Epithelial cell of alveolus of lung (primary cell): ENCODE data around the genes ANKRD62 and SPIRE1.

- RAMPAGE, long total RNA = no peak
- RRBS = no CpG with 5 or more reads among the region's 3 CpGs
Measured at GRCh38 chr18:11161660-11161916, 12.2 kb upstream of the PIEZO2 start.

GRCh38 chr18:11849577-11850540 is 1.4 kb upstream of the CHMP1B start:
- RAMPAGE, long total RNA = no peak
- RRBS = no CpG with 5 or more reads among the region's 17 CpGs

DNA sequence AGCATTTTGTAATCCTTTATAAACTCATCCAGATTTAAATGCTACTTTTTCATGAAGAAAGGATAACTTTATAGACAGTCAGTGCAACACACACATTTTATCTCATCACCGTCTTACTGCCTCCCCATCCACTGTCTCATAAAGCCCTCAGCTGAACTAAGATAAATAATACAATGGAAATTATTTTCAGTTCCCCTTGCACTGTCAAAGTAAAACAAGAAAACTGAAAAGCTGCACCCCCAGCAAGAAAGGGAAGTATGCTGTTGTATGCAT is 25.1 kb downstream of the MPPE1 start:
- RAMPAGE, long total RNA = no peak
- RRBS = no CpG with 5 or more reads among the region's 1 CpG

- RAMPAGE, long total RNA = no peak
- RRBS = no CpG with 5 or more reads among the region's 14 CpGs
Measured at GRCh38 chr18:12059410-12060200, 34.0 kb upstream of the ANKRD62 start.

DNA sequence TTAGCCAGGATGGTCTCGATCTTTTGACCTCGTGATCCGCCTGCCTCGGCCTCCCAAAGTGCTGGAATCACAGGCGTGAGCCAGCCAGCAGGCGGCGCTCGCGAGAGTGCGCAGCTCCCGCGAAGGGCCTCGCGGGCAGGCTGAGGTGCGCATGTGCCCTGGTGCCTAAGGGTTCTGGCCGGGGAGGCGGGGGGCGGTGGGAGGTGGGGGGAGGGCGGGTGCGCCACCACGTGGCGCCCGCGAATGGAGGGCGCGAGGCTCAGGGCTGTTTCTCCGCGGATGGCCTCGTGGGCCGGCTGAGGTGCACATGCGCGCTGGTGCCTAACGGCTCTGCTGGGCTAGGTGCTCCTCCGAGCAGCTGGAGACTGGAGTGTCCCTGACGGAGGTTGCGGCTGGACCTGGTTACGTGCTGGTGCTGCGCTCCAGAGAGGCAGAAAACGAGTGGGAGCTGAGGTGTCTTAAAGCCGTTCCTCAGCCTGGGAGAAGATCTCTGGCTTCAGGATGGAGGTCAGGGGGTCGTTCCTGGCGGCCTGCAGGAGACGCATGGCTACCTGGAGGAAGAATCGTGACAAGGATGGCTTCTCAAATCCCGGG is at the start of gene ANKRD62:
TSS of gene ANKRD62 (plus strand) at position 327 of the 594 bp plus-strand sequence.
- RAMPAGE, long total RNA = no peak
- RRBS = no CpG with 5 or more reads among the region's 45 CpGs

DNA sequence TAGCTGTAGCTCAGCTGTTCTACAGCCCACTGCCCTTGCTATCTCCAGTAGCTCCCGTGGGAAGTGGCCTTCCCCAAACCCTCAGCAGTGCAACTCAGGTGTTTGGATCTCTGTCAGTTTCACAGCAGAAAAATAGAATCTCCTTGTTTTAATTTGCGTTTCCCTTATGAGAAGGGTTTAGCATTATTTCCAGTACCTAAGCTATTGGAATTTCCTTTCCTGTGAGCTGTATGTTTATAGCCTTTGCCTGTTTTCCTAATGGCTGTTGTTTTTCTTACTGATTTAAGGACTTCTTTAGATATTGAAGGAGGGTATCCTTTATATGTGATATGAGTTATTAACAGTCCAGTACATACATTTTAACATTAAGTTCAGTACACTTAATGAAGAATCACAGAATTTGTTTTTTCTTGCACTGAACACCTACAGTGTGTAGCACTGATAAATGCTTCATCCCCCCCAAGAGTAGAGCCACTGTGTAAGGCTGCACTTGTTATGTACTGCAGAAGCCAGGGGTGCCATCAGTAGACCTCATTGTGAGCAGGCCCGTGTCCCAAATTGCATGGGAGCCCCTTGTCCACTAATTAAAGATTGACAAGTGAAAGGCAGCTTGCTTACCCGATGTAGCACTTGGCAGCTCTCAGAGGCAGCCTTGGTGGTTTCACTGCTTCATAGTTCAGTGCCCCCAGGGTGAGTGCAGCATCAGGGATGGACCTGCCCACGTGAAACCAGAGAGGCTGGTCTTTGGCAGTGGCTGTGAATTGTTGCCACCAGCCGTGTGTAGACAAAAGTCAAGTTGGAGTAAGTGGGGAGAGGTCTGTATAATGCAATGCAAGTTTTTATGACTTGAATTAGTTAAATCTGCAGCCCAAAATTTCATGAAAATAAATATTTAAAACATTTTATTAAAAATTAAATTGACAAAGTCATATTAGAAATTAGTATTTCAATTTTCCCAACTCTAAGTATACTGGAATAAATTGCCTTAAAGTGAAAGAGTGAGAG is 13.1 kb downstream of the TUBB6 start:
- RAMPAGE, long total RNA = no peak
- RRBS = no CpG with 5 or more reads among the region's 6 CpGs

DNA sequence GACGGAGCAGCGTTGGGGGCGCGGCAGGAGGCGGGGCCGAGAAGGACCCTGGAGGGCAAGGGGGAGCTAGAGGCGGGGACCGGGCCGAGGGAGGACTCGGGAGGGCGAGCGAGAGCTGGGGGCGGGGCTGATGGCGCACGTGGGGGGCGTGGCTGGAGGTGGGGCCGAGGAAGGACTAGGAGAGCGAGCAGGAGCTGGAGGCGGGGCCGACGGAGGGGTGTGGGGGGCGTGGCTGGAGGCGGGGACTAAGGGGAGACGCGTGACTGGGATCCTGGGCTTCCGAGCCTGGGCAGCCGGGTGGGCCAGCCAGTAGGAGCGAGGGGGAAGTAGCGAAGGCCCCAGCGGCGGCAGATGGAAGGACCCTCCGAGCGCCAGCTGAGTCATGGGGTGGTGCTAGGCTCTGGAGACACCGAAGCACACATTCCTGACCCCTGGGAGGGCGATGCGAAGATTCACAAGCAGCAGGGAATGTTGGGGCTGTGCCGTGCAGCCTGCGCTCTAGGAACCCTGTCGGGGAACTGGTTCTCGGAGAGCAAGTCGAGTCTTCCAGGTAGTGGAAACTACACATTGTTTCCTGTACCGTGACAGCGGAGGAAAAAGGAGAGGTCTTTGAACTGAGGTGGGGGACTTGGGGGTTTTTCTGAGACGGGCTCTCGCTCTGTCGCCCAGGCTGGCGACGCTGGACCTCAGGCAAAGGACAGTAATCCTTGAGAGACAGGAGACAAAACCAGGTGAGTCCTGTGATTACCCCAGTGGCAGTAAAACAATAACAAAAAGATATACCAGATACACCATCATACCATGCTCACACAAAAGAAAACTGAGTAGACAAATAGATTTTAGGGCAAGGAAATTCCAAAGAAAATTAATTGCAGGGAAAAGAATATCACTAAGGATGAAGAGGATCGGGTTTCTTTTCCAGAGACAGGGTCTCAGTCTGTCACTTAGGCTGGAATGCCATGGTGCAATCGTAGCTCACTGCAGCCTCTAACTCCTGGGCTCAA is 643 bp upstream of the AFG3L2 start:
- RAMPAGE, long total RNA = no peak
- RRBS = 7% methylated on average over 5 of the region's 50 CpGs

GRCh38 chr18:12460759-12461328 is 53.1 kb downstream of the PRELID3A start:
- RAMPAGE, long total RNA = no peak
- RRBS = no CpG with 5 or more reads among the region's 5 CpGs

- RAMPAGE, long total RNA = no peak
- RRBS = no CpG with 5 or more reads among the region's 11 CpGs
Measured at GRCh38 chr18:12645632-12646298, 12.1 kb downstream of the SPIRE1 start.

DNA sequence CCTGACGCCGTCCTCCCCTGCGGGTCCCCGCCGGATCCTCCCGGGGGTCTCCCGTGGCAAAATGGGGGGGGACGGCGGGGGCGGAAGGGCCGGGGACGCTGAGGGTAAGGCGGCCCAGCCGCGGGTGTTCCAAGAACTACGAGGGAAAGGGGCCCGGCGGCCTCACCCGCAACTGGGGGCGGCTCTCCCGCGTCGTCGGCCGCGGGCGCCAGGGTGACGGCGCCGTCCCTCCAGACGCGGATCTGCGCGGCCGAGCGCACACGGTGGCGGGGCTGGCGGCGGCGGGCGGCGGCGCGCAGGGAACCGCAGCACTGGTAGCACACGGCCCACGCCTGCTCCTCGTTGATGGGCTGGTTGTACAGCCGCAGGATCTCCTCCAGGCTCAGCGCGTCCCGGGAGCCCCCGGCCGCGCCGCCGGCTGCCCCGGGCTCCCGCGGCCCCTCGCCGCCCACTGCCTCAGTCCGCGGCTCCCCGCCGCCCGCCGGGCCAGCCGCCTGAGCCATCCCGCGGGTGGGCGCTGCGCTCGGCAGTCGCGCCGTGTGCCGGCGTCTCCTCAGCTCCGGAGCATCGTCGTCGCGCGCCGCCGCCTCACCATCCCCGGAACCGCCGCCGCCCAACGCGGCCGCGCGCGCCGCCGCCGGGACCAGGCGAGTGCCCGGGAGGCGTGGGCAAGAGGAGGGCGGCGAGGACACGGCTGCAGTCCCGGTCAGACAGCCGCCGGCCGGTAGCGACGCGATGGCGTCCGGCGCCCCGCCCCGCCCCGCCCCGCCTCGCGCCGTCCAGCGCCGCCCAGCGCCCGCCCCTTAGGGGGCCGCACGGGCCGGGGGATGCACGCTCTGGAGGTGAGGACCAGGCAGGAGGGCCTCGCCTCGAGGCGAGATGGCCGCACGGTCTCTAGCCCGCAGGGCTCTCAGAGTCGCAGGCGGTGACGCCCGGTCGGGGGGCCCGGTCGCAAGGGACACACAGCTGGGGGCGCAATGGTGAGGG is at the start of gene SPIRE1:
TSS of gene SPIRE1 (minus strand) at position 744 of the 987 bp plus-strand sequence.
- RAMPAGE, long total RNA = no peak
- RRBS = 2% methylated on average over 68 of the region's 146 CpGs

- RAMPAGE, long total RNA = no peak
- RRBS = no CpG with 5 or more reads among the region's 6 CpGs
Measured at GRCh38 chr18:12995456-12996110, 4.4 kb downstream of the CEP192 start.

DNA sequence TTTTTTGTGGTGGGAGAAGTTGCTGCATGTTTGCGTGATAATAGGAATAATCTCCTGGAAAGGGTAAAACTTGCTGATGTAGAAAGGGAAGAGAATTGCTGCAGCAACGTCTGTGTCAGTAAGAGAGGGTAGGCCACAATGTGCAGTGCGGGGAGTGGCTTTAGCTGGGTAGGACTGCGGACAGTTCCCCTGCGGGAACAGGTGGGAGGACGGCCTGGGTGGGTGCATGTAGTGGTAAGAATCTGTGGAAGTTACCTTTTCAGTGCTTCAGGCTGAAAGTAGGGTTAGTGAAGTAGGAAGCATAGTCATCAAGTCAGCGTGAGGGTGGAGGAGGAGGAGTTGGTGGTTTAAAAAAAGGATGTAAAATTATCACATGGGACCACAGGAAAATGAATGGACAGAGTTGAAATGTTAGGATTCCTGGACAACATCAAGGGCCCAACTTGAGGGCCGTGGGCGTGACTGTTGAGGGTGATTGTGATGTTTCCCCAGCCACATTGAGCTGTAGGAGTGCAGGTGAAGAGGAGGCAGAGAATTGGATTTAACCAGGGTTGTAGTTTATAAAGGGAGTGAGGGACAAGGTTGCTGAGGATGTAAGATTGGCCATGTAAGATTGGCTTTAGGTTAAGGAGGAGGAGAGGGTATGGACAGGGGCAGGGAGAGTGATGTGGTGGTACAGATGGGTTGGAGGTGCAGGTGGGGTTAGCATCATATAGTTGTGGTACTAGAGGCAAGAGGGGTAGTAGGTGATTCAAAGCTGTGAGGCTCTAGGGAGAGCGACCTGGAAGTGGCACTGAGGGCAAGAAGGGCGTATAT is 13.4 kb downstream of the CEP192 start:
- RAMPAGE, long total RNA = no peak
- RRBS = no CpG with 5 or more reads among the region's 11 CpGs

GRCh38 chr18:13136537-13137083 is 82.0 kb upstream of the LDLRAD4 start:
- RAMPAGE, long total RNA = no peak
- RRBS = 2% methylated on average over 40 of the region's 54 CpGs

DNA sequence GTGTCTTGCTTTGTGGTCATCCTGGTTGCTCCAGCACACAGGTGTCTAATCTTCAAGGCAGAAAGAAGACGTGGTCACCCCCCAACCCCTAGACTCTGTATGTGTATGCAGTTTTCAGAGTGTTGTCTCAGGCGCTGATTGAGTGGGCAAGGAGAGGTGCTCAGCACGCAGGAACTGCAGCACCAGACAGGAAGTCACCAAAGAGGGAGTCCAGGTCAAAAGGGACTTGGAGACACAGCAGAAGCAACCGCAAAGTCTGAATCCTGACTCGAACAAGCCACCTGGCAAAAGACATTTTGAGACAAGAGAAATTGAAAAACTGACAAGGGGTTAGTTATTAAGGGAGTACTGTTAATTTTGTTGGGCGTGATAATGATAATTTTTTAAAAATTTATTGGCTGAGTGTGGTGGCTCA is 79.8 kb upstream of the LDLRAD4 start:
- RAMPAGE, long total RNA = no peak
- RRBS = no CpG with 5 or more reads among the region's 6 CpGs

GRCh38 chr18:13176942-13177276 is 41.7 kb upstream of the LDLRAD4 start:
- RAMPAGE, long total RNA = no peak
- RRBS = no CpG with 5 or more reads among the region's 12 CpGs

- RAMPAGE, long total RNA = no peak
- RRBS = no CpG with 5 or more reads among the region's 8 CpGs
Measured at GRCh38 chr18:13220446-13221072, 2.0 kb downstream of the LDLRAD4 start.

GRCh38 chr18:13261655-13262199 is 43.2 kb downstream of the LDLRAD4 start:
- RAMPAGE, long total RNA = no peak
- RRBS = no CpG with 5 or more reads among the region's 19 CpGs

DNA sequence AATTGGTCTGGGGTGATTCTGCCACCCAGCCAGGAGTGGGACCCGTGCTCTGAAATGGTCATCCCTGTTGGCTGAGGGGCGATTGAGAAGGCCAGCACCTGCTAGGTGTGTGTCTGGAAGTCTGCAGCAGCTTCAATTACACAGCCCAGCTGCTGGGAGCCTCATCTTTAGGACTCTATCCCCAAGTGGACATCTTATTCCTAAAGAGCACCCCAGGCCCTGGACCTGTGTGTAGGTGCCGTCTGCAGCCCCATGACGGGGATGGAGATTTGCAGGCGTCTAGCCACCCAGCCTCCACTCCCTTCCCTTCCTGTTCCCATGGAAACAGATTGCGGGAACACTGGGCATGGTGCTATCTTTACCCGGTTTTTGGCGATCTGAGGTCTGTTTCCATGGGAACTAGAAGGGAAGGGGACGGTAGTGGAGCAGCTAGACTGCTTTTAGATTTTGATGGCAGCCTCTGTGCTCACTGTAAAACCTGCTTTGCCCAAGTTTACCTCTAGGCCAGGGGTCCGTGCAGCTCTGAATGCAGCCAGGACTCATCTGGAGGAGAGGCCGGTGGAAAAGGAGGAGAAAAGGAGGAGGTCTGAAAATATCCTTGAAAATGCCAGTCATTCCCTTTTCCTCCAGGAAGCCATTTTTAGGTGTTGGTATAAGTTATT is 156.2 kb downstream of the LDLRAD4 start:
- RAMPAGE, long total RNA = no peak
- RRBS = no CpG with 5 or more reads among the region's 11 CpGs

GRCh38 chr18:13376129-13376593 is 157.6 kb downstream of the LDLRAD4 start:
- RAMPAGE, long total RNA = no peak
- RRBS = no CpG with 5 or more reads among the region's 13 CpGs

DNA sequence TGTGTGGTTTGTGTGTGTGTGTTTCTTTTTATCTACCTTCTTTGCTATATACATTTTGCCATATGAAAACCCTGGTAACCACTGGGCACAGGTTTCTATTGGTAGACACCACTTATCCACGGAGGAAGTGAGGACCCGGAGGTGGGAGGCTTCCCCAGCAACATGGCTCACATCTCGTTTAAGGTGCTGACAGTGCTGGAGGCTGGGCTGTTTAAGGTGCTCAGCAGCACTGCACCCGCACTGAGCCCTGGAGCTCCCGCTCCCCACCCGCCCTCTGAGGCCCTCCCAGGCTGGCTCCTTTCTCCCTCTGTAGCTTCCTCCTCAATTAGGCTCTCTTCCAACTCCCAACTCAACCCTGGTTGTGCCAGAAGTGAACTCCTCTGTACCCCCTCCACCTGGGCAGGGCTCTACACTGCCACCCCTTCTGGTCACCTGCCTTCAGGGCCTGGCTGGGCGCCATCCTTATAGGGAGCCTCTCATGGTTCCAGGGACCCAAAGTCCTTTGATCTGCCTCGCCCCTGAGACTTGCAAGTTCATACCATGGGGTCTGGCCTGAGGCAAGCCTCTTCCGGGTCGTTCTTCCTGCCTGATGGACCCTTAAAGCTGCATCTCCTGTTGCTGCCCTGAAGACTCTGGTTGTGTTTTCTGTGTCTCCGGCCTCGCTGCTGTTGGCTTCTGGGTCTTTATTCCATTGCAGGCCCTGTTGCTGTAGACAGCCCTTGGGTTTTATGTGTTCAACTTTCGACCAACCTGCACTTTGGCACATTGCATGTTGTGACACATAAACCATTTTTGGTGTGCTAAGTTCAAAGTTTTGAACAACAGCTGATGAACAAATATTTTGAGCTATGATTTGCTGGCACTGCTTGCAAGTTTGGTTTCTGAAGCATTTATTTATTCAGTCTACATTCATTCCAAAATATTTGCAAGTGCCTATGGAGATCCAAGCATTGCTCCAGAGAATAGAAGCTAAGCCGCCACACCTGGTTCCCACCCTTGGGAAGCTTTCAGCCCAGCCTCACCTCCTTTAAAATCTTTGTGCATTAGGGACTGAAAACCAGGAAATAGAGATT is 199.6 kb downstream of the LDLRAD4 start:
- RAMPAGE, long total RNA = no peak
- RRBS = 77% methylated on average over 3 of the region's 14 CpGs